SUDHL5 (cell line): Measurements from ENCODE around the genes FAM181B and PCF11.

GRCh38 chr11:78469928-78470297 is 52.3 kb upstream of the GAB2 start:
- PRO-cap = no peak

GRCh38 chr11:78961720-78962516 is 387.3 kb upstream of the NARS2 start:
- PRO-cap = no peak

DNA sequence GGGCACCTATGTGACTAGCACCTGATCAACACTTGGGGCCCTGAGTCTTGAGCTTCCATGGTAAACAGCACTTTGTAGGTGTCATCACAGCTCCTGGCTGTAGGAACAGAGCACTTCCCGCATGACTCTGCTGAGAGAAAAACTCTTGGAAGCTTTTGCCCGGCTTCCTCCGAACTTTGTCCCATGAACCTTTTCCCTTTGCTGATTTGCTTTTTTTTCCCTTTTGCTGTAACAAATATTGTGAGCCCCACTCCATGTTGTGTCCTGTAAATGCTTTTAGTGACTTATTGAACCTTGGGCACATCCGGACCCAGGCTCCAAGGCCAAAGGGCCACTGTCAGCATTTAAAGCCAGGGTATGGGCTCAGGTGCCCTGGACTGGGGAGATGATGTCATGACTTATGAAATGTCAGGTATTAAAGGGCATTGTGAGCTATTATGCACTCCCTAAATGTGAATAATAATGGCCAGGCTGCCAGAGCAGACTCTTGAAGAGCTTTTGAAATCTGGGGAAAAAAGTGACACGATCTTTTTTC is 391.0 kb downstream of the TENM4 start:
- PRO-cap = no peak

DNA sequence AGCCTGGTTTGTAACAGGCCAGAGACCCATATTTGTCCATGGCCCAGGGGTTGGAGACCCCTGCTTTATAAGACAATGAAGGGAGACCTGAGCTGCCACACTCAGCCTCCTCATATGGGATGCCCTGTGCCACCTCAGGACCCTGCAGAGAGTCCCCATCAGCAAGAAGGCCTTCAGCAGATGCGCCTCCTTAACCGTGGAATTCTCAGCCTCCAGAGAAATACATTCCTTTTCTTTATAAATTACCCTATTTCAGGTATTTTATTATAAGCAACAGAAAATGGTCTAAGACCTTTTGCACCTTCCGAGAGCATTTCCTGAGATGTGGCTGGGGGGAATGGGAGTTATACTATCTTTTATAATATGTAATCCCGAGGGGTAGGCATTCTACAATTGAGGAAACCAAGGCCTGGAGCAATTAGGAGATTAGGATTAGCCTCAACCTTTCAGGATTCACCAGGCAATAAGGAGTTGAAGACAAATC is 139.9 kb upstream of the TENM4 start:
- PRO-cap = no peak

GRCh38 chr11:82733022-82734062 is at the start of gene FAM181B:
Gene FAM181B, minus strand, starts transcription at chr11:82733864.
- PRO-cap = no peak

- PRO-cap = no peak
Observed at GRCh38 chr11:82869483-82870116, 30.6 kb downstream of the PRCP start.

DNA sequence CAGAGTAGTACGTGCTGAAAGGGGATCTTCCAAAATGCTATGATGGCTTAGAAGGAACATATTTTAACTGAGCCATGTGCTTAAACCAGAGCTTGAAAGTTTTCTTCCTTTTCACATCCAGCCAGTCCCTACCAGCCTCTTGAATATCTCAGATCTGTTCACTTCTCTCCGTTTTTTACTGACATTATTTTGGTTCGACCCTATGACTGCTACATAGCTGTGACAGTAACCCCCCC is 539 bp downstream of the DDIAS start:
- PRO-cap = no peak

GRCh38 chr11:82971194-82971716 is 69.7 kb downstream of the DDIAS start:
- PRO-cap = no peak

- PRO-cap = bidirectional peak, plus-strand start at chr11:83062166, minus-strand start at chr11:83062131
Observed at GRCh38 chr11:83061909-83062464, 9.7 kb downstream of the RAB30 start.

GRCh38 chr11:83157042-83157259 is at the start of gene PCF11:
Gene PCF11, plus strand, starts transcription at chr11:83157131.
- PRO-cap = bidirectional peak, plus-strand start at chr11:83157155, minus-strand start at chr11:83156703

DNA sequence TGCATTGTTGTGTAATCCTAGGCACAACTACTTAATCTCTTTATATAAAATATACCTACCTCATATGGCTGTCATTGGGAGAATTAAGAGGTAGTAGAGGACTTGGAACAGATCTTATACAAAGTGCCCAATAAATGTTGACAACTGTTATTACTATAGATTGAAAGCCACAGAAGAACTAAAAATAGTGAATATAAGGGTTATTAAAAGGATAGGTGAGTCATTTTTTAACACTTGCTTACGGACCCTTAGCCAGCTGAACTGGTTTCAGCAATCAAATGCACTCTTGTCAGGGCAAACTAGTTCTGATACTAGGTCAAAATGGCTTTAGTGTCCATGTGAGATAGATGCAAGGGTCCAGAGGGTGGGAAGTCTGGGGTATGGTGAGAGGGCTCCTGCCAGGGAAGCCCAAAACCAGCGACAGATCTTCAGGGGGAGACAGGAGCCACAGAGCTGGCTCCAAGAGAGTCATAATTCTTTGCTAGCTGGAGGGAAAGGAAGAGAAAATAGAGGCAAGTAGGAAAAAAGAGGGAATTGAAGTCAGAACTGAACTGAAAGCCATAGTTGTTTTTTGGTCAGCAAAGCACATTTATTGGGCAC is 29.2 kb downstream of the CCDC90B start:
- PRO-cap = no peak

DNA sequence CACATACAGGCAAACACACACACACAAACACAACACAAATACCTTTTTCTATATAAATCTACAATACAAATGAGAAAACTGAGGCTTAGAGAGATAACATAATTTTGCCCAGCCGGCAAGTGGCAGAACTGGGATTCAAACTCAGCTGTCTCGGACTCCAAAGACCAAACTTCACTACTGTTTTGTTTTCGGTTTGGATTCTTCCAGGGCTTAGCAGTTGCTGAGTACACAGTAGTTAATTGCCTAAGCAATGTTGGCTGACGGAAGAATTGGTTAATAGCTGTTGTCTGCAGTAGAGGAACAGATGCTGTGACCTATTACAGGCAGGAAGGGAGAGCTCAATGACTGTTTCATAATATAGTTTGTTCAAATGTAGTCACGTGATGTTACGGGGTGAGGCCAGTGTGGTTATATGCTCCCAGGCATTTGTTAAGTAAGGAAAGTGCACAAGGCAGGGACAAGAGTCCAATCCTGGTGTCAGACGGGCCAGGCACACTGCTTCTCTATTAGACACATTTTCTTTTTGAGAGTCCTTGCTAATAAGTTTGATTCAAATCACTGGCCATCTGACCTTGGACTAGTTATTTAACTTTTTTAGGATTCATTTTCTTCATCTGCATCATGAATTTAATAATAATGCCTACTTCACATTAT is 222.6 kb upstream of the CCDC90B start:
- PRO-cap = no peak

- PRO-cap = no peak
Observed at GRCh38 chr11:83566826-83567213, 280.7 kb upstream of the CCDC90B start.

DNA sequence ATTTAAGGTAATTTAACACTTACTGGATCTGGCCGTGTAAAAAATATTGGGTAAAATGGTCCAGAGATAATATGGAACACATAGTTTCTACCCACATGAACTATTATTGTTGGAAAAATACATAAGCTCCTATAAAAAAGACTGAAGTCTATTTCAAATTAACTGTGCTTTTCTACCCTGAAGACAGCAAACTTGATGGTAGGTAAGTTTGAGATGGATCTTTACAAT is 729.4 kb downstream of the DLG2 start:
- PRO-cap = no peak

DNA sequence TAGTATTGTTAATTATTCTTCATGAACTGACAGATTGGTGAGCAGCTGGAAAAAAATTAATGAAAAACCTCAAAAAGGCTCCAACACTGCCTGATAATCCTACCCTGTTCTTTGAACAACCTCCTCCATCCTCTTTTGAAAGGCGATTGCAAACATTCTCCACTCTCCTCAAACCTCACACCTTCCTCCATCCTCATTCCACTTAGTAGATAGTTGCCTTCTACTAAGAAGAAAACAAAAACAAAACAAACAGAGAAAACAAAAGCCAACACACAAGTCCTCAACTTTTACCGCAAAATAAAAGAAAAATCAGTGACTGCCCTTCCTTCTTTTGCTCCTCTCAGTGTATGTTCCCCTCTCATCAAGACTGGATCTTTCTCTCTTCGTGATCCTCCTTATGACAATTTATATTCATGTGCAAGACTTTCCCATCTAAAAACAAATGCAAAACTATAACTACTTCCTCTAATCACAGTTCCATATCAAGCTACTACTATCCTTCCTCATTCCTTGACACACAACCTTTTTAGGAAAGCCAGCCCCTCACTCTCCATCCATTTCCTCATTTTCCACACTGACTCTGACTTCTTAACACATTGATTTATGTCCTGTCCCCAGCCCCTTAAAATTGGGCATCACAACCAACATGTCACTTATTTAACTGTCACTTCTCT is 696.6 kb downstream of the DLG2 start:
- PRO-cap = no peak

DNA sequence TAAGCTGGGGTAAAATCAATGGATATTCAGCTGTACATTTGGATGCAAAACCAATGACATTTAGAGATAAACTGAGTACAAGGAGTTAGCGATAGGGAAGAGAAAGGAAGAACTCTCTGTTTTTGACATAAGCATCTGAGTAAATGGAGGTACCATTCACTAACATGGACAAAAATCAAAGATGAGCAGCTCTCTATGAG is 585.6 kb downstream of the DLG2 start:
- PRO-cap = no peak

GRCh38 chr11:85659295-85660132 is 5.4 kb downstream of the CREBZF start:
- PRO-cap = no peak

GRCh38 chr11:85680793-85681399 is 5.1 kb downstream of the CCDC89 start:
- PRO-cap = unidirectional peak, plus-strand start at chr11:85681155; unidirectional peak, plus-strand start at chr11:85681188

GRCh38 chr11:85752244-85752748 is 58.6 kb downstream of the SYTL2 start:
- PRO-cap = no peak

DNA sequence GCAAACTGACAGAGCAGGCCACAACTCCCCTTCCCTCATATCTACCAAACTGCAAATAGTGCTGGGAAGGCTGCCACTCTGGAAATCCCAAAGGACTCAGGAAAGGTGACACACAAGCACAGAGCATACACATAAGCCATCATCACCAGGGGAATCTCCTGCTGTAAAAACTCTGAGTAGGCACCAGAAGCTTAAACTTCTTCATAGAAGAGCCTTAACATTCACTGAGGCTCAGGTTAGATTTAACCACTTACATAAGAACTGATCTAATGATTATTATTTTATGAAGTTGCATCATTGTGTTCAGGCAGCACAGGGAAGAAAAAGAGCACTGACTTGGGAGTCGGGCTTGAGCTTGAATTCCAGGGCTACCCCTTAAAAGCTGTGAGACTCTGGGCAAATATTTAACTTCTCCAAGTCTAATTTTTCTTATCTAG is 15.1 kb downstream of the SYTL2 start:
- PRO-cap = no peak